Right common carotid artery plus branches (tissue), 1 donor: ENCODE measurements around a stretch of chr19.

- PRO-cap = no peak
Measured at GRCh38 chr19:58561571-58561818, 3.1 kb upstream of the UBE2M start.